Peyer's patch (tissue), 4 donors: ENCODE data around the gene MED7.

GRCh38 chr5:154779865-154780513 is 24.8 kb downstream of the LARP1 start:
- PRO-cap: no peak
- RAMPAGE, long total RNA, 4 experiments: no peak in any of the 4 experiments

GRCh38 chr5:154792471-154792859 is 37.3 kb downstream of the LARP1 start:
- PRO-cap: no peak
- RAMPAGE, long total RNA, 4 experiments: no peak in any of the 4 experiments

DNA sequence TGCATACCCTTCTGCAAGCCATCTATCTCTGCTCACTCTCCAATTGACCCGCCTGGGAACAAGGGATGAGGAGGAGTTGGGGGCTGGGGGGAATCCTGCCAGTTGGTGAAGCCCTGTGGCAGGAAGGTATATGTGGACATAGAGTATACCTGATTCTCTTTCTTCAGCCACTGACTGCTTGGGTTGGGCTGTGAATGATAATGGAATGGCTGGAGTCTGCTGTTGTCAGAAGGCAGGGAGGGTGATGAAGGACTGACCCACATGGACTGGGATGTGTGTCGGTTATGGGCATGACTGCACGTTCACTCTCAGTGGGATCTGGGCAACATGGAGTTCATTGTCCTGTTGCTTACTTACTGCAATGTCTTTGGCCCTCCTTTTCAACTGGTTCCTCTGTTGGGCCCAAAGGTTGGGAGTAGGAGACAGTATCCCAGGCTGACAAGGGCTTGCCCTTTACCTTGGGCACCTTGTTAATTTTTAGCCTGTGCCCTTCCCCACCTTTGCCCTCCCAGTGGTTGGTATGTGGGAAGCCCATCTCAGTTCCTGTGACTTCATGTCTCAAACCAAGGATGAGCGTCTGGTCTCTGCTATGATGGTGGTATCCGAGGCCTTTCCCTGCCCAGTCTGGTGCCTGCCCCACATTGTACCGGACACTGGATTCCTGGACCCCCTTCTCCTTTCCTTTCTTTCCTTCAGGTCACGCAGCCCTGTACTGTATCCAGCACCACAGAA is 34.6 kb downstream of the FAXDC2 start:
- PRO-cap: no peak
- RAMPAGE, long total RNA, 4 experiments: no peak in any of the 4 experiments

DNA sequence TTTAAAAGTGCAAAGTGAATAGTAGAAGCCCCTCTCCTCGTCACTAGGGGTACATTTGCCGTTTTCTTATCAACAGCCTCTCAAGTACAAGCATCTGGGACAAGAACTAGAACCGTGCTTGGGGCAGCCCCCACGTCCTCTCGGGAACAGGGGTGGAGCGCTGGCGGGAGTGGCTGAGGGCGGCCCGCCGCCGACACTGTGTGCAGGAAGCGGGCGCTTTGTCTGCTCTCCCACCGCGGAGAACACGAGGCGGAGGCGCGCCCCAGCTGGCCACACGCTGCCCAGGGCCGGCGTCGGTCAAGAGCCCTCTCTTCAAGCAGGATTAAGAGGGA is 1.1 kb upstream of the CNOT8 start:
- PRO-cap: bidirectional peak, plus-strand start at position 176 of the sequence, minus-strand start at position 142 of the sequence
- RAMPAGE, long total RNA, 4 experiments: no peak in any of the 4 experiments

GRCh38 chr5:156367691-156367941 is 40.7 kb downstream of the SGCD start:
- PRO-cap: no peak
- RAMPAGE, long total RNA, 4 experiments: no peak in any of the 4 experiments

DNA sequence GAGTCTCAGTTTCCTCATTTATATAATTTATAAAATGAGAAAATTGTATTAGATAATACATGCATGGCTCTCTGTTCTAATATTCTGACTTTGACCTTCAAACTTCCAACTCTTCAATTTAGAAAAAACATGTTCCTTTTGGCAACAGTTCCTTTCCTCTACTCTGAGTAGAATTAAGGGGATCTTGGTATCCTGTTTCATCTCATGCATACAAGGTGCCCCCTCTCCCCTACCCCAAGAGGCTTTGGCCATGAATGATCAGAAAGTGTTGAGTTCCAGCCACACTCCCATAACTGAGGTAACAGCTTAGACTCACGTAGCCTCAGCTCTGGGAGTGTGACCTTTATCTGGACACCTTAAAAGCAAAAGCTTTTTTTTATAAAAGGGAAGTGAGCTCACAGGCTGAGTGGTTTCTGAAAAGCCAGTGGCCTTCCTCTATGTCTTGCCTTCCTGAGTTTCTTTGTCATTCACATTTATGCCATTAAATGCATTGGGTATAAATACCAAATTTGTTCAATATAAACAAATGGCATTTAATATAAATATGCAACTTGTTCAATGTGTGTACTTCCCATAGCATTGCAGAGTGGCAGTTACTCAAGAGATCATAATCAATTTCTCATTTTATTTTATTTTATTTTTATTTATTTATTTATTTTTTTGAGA is 918 bp upstream of the HAVCR2 start:
- PRO-cap: unidirectional peak, minus-strand start at position 113 of the sequence; bidirectional peak, plus-strand start at position 440 of the sequence, minus-strand start at position 295 of the sequence
- RAMPAGE, long total RNA, 4 experiments: no peak in any of the 4 experiments

GRCh38 chr5:157139080-157139522 is 3.6 kb downstream of the MED7 start:
- PRO-cap: no peak
- RAMPAGE, long total RNA, 4 experiments: start-site peak on the minus strand in 1 of 4 experiments, at chr5:157139356-157139362 at its widest, 8 reads per replicate

DNA sequence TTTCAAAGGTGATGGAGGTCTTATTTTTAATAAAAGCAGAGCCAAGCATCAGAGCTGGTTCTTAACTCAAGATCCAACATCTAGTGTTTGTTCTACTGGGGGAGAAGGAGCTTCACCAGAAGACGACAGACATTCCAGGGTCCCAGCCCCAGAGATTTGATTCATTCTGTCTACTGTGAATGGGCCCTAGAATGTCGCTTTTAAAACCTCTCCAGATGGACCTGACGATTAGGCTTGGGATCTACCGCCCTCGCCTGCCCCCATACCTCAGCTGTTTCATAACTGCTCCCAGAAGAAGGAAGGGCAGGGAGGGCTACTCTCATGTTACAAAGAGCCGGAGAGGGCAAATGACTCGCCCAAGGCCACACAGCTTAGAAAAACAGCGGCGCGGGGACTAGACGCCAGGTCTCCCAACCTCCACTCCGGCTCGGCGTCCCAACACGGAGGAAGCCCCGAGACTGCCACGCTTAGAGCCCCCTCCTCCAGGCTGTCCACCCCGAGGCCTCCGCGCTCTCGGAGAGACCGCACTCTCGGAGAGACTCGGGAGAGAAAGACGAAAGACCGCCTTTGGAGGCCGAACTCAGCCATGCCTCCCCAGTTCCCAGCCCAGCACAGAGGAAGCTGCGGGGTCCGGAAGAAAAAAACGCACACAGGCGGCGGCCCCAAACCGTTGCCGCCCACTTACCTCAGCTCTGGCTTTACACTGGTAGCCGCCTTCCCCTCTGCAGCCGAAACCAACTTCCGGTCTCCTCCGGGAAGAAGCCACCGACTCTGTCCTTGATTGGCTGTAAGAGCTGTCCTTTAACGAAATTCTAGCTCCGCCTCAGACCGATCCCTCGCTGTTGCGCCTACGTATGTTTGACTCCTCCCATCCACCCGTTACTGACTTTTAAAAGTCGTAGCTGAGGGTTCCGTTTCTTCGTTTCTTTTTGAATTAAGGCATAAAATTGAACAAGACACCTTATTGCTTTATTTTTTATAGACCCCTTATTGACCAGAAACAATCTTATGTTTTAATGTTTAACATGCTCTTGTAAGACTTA is at the start of gene MED7:
Gene MED7, minus strand, starts transcription at position 731 of the 1,043 bp plus-strand sequence.
- PRO-cap: unidirectional peak, plus-strand start at position 291 of the sequence; bidirectional peak, plus-strand start at position 892 of the sequence, minus-strand start at position 730 of the sequence
- RAMPAGE, long total RNA, 4 experiments: start-site peak on the minus strand in 4 of 4 experiments, centred at positions 713 to 730 of the sequence, 13 to 57 reads per replicate

GRCh38 chr5:157160003-157160368 is 6.1 kb downstream of the GARIN3 start:
- PRO-cap: no peak
- RAMPAGE, long total RNA, 4 experiments: no peak in any of the 4 experiments

DNA sequence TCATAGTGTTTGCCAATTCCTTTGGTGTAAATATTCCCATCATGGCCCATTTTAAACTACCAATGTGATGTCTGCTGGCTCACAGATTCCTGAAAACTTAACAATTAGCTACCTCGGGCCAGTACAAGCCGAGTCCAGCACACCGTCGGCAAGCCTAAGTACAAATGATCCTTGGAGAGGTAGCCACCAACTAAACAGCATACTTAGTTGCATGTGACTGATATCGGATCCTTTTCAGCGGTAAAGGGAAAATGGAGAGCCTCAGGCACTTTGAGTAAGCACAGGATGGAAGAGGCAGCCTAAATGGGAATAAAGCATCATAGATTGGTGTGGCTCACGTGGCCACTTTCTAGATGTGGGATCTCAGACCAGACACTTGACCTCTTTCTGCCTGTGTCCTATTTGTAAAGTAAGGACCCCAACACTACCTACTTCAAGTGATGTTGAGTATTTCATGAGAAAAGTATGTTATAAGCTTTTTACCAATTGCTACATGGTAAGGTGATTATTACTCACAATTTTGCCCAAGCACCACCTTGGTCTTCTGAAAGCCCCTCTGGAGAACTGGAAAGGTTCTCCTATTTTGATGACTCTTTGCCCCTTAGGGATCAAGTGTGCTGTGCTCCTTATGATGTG is 3.7 kb downstream of the ITK start:
- PRO-cap: no peak
- RAMPAGE, long total RNA, 4 experiments: start-site peak on the plus strand in 1 of 4 experiments, centred at position 156 of the sequence, 5 reads per replicate

DNA sequence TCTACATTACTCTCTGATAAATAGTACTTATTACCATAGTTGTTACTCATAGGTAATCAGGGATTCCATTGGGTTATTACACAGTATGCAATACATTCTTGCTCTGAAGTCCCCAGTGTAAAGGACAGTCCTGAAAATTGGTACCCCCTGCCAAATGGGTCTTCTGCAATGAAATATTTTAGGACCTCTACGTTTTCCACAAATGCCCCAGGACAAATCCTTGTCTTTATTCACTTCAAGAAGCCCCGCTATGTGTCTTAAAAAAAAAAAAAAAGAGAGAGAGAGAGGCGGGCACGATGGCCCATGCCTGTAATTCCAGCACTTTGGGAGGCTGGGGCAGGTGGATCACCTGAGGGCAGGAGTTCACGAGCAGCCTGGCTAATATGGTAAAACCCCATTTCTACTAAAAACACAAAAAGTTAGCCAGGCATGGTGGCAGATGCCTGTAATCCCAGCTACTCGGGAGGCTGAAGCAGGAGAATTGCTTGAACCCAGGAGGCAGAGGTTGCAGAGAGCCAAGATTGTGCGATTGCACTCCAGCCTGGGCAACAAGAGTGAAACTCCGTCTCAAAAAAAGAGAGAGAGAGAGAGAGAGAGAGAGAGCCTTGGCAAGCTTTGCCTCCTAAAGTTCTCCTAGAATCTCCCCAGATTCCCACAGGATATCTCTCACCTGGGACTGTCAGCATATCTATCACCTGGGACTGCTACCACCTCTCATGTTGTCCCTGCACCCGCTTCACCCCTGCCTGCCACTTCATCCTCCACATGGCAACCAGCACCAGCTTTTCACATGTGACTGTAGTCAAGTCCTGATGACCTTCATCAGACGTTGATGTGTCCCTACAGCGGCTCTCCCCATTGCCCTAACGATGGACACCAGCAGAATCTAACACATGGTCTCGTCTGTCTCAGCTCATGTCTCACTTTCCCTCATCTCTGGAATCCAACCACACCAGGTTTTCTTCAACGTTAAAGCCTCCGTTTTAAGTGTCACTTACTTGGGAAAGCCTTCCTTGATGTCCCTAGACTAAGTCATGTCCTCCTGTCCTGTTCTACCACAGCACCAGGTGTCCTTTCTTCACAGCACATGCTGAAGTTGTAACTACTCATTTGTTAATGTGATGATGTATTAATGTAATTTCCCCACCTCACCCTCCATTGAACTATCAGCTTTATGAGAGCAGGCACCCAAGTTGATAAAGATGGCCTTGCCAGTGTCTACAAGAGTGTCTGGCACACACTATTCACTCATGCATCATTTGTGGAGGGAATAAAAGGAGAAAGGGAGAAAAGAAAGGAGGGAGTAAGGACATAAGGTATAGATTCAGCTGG is 5.9 kb downstream of the ITK start:
- PRO-cap: no peak
- RAMPAGE, long total RNA, 4 experiments: no peak in any of the 4 experiments

DNA sequence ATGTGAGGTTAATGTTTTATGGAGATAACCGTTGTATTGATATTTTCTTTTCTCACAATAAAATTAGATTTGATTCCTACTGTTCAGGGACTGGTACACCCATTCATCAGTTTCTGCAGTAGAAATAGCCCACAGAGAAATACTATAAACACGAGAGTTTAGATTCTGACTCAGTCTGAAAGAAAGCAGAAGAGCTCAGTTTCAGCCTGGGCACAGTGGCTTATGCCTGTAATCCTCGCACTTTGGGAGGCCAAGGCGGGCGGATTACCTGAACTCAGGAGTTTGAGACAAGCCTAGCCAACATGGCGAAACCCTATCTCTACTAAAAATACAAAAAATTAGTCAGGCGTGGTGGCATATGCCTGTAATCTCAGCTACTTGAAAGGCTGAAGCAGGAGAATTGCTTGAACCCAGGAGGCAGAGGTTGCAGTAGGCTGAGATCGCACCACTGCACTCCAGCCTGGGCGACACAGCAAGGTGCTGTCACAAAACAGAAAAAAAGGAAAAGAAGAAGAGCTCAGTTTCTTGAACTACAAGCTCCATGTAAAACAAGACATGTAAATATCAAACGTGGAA is 8.6 kb downstream of the ITK start:
- PRO-cap: no peak
- RAMPAGE, long total RNA, 4 experiments: no peak in any of the 4 experiments

GRCh38 chr5:157214282-157215573 is 34.1 kb downstream of the ITK start:
- PRO-cap: no peak
- RAMPAGE, long total RNA, 4 experiments: no peak in any of the 4 experiments

DNA sequence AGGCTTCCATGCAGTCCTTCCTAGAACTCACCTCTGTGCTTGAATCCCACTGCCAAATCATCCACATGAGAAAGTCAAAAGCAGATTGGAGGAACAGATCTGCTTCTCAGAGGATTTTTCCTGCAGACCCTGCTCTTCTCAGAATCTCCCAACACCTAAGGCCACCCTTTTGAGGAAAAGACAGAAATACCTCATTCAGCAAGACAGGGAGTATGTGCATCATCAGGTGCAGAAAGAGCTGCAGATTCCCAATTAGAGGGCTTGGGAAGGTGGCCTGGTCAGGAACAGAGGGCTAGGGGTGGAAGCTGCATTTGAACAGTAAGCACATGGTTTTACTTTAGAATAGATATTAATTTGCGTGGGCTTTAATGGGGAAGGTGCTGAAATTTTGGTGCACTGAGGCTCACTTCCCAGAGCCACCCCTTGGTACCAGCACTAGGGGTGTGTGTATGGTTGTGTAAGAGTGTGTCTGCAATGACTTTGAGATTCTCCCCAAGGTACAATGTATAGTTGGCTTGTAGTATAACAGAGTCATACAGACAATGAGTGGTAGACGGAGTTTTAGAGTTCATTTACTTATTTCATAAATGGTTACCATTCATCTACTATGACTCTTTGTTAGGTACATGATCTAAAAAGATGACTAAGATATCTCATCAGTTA is 9.3 kb upstream of the CYFIP2 start:
- PRO-cap: no peak
- RAMPAGE, long total RNA, 4 experiments: no peak in any of the 4 experiments

DNA sequence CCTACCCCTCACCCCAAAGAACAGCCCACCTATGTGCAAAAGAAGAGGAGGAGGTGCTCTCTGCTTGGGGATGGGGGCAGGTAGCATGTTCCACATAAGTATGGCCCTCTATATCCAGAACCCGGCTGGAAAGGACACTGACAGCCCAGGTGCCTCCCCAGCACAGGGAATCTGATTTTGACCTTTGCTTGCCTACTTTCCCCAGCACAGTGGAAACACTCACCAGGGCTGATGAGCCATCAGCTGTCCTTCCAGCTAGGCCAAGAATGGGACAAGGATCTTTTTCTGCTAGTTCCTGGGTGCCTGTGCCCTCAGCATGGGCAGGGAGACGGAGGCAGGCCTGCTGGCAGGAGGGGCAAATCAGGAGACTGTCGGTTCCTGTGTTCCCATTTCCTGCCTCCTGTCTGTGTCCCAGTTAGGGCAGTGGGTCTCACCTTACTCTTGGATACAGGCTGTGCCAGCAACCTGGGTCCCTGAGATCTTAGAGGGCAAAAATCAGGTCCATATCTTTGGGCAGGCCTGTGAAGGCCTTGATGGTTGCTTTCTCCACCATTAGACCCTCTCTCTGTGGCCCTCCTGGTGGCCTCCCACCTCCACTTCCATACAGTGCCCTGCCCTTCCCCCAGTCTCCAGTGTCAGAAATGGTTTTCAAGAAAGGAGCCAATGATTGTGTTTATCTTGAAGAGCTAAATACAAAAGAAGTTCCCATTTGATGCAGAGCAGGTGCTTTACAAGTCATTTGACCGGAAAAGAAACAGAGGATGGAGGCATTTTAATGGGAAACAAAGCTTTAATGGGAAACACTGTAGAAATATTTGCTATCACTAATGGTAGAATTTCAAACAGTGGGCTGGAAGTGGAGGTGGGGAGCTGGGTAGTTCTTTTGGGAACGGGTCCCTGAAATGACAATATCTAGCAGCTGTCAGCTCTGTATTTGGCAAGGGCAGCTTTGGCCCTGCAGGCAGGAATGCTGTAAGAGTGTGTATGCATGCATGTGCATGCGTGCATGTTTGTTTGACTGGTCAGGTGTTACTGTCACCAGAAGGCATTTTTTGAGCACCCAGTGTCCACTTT is 1.4 kb downstream of the CYFIP2 start:
- PRO-cap: no peak
- RAMPAGE, long total RNA, 4 experiments: no peak in any of the 4 experiments

DNA sequence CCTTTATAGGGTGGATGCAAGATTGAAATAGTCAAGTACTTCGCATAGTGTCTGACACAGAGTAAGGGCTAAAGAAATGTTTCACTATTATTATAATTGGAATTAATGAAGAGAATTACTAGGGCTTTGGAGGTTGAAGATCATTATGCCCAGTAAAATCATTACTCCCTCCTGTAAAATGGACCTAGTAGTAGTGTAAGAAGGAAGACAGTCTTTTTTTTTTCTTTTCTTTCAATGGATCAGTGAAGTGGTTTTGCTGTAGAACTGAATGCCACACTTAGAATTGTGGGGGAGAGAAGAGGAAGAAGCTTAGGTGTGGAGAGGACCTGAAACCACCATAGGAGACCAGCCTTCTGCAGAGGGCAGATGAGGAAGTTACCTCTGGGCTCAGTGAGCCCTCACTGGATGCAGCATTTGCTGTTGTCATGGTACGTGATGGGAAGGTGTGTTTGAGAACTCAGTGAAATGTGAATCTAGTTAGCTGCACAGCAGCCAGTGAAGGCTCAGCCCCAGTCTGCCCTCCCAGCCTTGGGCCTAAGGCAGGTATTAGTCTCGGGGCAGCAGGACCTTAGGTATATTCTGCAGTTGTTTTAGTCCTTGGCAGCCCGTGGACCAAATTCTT is 17.4 kb downstream of the CYFIP2 start:
- PRO-cap: no peak
- RAMPAGE, long total RNA, 4 experiments: no peak in any of the 4 experiments

- PRO-cap: no peak
- RAMPAGE, long total RNA, 4 experiments: no peak in any of the 4 experiments
These were observed 37.5 kb upstream of the FNDC9 start for GRCh38 chr5:157382678-157383757.

DNA sequence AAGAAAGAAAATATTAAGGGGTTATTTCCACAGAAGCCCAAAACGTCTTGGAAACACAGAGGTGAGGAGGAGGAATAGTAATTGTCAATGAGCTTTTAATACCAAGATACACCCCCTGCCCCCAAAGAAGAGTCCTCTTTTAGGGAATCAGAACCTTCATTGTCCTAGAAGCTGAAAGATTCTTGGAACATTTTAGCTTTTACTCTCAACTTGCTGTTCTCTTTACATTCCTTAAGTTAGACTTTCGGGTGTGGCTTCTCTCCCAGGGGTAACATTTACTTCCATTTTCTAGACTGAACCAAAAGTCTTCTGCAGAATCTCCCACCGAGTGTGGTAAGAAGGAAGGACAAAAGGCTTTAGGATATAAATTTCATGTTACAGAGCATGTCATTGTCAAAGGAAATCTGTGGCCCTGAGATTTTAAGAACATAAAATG is 48.5 kb upstream of the FNDC9 start:
- PRO-cap: no peak
- RAMPAGE, long total RNA, 4 experiments: no peak in any of the 4 experiments

DNA sequence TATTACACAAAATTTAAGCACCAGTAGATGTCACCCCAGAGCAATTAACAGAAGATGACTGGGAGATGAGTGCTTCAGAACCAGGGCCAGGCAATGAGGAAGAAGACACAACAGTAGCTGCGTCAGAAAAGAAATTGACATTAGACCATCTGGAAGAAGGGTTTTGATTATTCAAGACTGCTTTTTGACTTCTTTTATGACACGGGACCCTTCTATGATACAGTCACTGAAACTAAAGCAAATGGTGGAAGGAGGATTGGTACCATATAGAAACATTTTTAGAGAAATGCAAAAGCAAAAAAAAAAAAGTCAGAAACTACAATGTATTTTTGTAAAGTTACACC is 28.1 kb upstream of the NIPAL4 start:
- PRO-cap: no peak
- RAMPAGE, long total RNA, 4 experiments: no peak in any of the 4 experiments

GRCh38 chr5:157561140-157561646 is 14.4 kb downstream of the ADAM19 start:
- PRO-cap: no peak
- RAMPAGE, long total RNA, 4 experiments: no peak in any of the 4 experiments